Metastatic Breast Carcinoma in the Ovary (tissue), 3 donors: ENCODE results near the genes FAAH2, ZXDA and ARHGEF9.

DNA sequence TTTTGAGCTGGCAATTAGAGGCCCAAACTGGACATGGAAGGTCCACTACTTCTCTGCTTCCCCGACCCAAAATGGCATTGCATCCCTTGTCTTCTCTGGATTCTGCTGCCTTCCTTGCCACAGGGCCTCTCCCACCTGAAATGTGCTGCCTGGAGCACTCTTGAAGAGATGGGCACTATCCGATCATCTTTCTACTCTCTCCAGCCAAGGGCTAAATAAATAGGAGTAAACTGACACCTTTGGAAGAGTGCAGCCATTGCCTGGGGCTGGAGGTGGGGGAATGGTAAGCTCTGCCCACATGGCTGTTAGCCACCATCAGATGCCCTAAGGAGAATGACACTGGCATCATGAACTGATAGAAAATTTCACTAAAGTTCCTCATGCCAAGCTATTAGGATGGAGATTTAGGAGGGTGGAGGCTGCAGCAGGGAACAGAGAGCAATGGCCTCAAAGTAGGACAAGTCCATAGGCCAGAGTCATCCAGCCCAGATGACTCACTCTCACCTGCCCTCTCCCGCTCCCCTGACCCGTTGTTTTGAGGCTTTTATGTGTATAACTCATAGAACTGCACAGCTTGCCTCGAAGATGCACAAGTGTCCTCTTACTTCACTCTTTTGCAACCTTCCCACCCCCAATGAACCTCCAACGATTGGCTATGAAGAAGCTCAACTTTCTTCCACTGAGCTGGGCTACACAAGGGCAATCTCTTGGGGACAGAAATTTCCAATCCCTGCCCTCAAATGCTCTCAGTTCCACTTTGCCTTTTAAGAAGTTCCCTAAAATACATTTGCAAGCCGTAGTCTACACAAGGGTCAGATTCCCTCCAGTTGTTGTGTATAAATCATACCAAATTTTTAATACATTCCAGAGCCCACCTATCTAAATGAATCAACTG, 872 bp upstream of the PFKFB1 start:
- PRO-cap, 3 experiments = no peak in any of the 3 experiments

GRCh38 chrX:55342605-55343234, 78.0 kb upstream of the PAGE3 start:
- PRO-cap, 3 experiments = no peak in any of the 3 experiments

GRCh38 chrX:56228825-56229335, 3.3 kb upstream of the KLF8 start:
- PRO-cap, 3 experiments = no peak in any of the 3 experiments

- PRO-cap, 3 experiments = peak in 2 of 3 experiments; most common plus-strand start chrX:56232882 (in 1); most common minus-strand start chrX:56233229 (in 2)
Measured at GRCh38 chrX:56232586-56233594, 734 bp downstream of the KLF8 start.

DNA sequence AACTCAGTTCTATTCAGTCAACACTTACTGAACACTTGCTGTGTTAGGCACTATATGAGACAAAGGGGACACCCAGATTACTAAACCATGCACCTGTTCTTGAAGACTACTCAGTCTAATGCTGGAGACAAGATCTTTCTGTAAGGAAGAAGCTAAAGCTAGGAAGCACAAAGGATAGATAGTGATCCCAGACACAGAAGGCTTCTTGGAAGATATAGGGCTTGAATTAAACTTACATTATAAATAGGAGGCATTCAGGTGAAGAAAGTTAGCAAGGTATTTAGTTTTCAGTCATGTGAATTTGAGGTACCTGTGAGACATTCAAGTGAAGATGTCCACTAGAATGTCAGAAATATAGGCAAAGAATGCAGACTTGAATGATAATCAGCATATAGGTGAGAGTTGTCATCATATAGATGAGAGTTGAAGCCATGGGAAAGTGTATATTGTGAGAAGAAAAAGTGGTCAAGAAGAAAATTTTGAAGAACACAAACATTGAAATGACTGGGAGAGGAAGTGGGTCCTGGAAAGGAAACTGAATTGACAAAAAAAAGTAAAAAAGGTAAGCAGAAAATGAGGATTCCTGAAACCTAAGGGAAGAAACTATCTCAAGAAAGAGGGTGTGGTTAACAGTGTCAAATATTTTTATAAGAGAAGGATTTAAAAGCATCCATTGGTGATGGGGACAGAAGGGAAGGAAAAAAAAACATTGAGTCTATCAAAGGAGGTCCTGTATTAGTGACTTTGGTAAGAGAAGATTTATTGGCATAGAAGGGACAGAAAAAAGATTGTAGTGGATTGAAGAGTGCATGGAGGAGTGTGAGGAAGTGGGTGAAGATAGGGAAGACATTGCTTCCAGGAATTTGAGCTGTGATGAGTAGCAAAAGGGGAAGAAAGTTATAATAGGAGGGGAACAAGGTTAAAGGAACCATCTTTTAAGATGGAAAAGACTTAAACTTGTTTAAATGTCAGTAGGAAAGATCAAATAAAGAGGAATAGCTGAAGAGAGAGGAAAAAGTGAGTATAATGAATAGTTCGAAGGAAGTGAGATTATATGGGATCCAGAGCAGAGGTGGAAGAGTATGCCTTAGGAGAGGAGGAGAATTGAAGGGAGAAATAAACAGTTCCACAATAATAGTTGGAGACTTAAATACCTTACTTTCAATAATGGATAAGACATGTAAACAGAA, 24.5 kb downstream of the NBDY start:
- PRO-cap, 3 experiments = no peak in any of the 3 experiments

GRCh38 chrX:56813171-56814005, 84.3 kb downstream of the NBDY start:
- PRO-cap, 3 experiments = no peak in any of the 3 experiments

DNA sequence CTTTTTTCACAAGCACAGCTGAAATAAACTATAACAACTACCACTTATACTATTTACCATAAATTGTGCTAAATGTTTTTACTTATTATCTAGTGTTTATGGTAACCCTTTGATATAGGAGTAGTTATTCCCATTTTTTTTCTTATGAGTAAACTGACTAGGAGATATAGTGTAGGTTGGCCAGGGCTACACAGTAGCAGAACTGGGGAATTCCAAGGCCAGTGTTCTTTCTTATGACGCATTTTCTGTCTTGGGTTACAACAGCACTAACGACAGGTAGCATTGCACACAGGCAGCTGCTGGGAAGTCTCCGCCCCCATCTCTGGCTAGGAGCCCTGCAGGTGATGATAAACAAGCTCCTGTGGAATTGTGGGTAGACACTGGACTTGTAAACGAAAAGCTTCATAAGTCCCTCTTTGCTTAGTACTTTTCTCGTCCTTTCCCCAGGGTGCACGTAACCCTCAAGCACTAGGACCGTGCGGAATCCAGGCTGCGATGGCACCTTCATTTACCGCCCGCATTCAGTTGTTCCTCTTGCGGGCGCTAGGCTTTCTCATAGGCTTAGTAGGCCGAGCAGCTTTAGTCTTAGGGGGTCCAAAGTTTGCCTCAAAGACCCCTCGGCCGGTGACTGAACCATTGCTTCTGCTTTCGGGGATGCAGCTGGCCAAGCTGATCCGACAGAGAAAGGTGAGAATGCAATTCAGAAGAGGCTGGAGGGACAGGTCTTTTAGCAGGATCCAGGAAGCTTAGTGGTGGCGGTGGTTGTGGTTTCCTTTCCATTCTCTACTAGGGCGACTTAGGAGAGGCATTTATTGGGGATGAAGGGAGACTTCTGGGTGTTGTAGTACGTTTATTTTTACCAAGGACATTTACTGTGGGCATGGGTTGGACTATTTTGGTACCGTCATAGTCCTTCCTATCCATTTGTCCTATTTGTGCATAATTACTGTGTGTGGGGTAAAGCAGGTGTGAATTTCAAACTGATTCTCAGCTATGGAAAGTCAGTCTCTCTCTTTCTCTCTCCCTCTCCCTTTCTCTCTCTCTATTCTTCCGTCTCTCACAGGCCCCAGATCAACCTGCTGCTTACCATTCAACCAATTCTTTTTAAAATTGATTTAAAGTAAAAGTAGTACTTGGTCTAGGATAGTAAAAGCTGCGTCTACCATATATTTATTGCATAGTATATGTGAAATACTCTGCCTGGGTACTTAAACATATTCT, at the start of gene FAAH2:
FAAH2 (plus strand) TSS at position 376 of the 1,221 bp plus-strand sequence.
- PRO-cap, 3 experiments = peak in 3 of 3 experiments; most common plus-strand start position 376 of the sequence (in 3); most common minus-strand start position 247 of the sequence (in 1)

- PRO-cap, 3 experiments = no peak in any of the 3 experiments
Measured at GRCh38 chrX:57908868-57909428, 1.3 kb downstream of the ZXDA start.

GRCh38 chrX:57909429-57910600, at the start of gene ZXDA:
Gene ZXDA, minus strand, starts transcription at chrX:57910458.
- PRO-cap, 3 experiments = peak in 3 of 3 experiments; most common plus-strand start chrX:57909651 (in 2)

GRCh38 chrX:63349312-63350339, 1.5 kb downstream of the SPIN4 start:
- PRO-cap, 3 experiments = no peak in any of the 3 experiments

DNA sequence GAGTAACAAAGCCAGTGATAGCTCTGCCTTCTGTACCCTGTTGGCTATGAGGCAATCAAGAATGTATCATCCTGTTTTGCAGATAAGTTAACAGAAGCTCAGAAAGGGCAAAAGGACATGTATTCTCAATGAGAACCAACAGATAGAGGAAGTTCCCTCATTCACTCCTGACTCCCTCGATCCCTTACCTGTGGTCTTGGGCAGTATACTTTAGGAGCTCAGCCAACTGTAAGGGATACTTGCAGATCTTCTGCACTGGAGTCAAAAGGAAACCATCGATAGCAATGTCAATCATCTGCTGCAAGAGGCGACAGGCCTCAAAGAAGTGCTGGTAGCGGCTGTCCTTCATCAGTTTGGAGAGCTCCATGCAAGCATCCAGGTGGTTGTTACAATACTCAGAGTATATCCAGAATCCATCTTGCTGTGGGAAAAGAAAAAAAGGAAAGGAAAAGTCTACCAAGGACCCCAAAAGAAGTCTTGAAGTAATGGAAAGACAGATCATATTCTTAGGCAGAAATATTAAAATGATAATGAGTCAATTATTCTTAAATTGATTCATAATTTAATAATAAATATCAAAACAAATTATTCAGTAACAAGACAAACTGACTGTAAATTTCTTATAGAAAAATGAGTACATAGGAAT, 106.7 kb downstream of the ARHGEF9 start:
- PRO-cap, 3 experiments = no peak in any of the 3 experiments

GRCh38 chrX:63784877-63785949, at the start of gene ARHGEF9:
Gene ARHGEF9, minus strand, starts transcription at chrX:63785214.
- PRO-cap, 3 experiments = no peak in any of the 3 experiments

DNA sequence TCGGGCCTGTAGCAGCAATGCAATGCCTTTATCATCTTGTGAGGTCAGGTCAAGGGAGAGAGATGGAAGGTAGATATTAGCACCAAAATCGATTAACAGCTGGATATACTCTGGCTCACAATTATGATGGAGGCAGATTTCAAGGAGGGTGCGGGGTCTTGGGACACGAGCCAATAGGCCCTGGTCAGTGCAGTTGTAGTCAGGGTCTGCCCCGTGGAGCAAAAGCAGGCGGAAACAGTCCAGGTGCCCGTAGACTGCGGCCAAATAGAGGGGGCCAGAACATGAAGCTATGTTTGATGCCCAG, 5.6 kb downstream of the ASB12 start:
- PRO-cap, 3 experiments = no peak in any of the 3 experiments

DNA sequence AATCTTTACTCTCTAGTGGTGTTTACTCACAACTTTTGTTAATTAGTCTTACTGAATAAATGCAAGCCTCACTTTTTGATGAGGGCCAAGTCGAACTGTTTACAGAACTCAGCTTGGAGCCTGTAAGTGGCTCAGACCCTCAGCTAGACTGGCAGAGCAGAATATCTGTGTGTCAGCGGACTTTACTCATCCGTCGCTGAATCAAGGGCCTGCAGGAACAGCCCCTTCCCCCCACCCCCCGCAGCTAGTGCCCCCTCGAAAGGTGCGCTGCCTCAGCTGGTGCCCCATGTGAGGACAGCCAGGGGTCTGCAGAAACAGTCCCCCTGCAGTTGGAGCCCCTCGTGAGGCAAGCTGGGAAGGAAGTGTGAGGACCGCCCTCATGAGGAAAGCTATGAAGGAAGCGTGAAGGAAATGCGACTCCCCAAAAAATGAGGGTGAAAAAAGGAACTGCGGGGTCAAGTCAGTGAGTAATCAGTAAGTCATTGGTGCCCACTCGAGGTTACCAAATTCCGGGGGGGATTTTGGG, 161.3 kb downstream of the ZC3H12B start:
- PRO-cap, 3 experiments = no peak in any of the 3 experiments

DNA sequence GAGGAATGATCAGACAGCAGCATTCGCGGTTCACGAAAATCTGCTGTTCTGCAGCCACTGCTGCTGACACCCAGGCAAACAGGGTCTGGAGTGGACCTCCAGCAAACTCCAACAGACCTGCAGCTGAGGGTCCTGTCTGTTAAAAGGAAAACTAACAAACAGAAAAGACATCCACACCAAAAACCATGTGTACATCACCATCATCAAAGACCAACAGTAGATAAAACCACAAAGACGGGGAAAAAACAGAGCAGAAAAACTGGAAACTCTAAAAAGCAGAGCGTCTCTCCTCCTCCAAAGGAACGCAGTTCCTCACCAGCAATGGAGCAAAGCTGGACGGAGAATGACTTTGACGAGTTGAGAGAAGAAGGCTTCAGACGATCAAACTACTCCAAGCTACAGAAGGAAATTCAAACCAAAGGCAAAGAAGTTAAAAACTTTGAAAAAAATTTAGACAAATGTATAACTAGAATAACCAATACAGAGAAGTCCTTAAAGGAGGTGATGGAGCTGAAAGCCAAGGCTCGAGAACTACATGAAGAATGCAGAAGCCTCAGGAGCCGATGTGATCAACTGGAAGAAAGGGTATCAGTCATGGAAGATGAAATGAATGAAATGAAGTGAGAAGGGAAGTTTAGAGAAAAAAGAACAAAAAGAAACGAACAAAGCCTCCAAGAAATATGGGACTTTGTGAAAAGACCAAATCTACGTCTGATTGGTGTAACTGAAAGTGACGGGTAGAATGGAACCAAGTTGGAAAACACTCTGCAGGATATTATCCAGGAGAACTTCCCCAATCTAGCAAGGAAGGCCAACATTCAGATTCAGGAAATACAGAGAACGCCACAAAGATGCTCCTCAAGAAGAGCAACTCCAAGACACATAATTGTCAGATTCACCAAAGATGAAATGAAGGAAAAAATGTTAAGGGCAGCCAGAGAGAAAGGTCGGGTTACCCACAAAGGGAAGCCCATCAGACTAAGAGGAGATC, 190.9 kb downstream of the ZC3H12B start:
- PRO-cap, 3 experiments = no peak in any of the 3 experiments

DNA sequence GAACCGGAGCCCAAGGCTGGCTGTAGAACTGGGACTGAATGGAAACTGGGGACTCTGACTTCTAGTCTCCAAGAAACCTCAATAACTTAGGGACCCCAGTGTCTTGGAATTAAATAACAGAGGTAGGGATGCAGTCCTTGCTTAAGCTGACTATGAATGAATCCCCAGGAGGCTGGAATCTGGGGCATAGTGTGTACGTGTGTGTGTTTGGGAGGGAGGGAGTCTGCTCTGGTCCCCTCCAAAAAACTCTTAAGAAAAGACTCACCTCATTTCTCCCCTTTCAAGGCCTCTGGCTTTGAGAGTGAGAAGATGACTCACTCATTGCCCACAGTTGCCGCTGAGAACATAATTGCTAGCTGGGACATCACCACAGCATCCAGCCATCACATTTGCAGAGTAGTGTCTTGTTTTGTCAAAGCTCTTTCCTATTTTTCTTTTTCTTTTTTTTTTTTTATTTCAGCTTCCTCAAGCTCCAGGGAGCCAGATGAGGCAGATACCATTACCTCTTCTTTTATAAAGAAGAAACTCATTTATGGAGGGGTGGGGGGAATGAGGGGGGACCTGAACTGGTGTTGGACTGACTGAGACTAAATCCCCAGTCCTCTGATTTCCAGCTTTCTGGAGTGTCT, 61.7 kb upstream of the LAS1L start:
- PRO-cap, 3 experiments = peak in 1 of 3 experiments; most common plus-strand start position 346 of the sequence (in 1); most common minus-strand start position 251 of the sequence (in 1)

- PRO-cap, 3 experiments = no peak in any of the 3 experiments
Measured at GRCh38 chrX:65610113-65610447, 57.4 kb upstream of the MSN start.

DNA sequence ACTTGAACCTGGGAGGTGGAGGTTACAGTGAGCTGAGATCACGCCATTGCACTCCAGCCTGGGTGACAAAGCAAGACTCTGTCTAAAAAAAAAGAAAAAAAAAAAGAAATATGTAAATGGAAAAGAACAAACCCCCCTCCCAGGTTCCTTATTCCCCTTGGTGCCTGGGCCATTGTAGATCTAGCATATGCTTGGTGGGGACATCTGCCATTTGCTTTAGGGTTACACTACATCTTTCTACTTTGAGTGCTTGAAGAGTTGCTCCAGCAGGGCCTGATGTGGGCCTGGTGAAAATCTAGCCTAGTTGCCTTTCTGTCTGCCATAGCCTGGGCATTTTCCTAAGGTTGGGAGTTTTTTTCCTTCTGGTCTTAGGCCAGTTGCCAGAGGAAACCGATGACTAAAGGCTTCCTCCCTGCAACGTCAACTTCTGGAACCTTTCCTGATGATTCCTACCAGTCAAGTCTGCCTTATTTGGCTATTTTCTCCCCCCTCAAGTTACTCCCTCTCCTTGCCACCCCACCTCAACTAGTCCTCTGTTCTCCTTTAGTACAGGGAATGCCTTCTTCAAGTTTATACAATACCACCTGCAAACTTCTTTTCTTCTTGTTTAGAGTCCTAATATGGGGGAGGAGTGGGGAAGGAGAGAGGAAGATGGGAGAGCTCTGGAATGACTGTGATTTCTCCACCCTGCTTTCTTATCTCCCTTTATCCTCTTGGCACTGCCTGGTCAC, 10.4 kb downstream of the MSN start:
- PRO-cap, 3 experiments = no peak in any of the 3 experiments

- PRO-cap, 3 experiments = no peak in any of the 3 experiments
Measured at GRCh38 chrX:65689109-65689784, 21.8 kb downstream of the MSN start.

GRCh38 chrX:66005050-66006291, 34.4 kb downstream of the VSIG4 start:
- PRO-cap, 3 experiments = no peak in any of the 3 experiments